Mammary microvascular endothelial cell (primary cell): ENCODE measurements around a stretch of chr13.

DNA sequence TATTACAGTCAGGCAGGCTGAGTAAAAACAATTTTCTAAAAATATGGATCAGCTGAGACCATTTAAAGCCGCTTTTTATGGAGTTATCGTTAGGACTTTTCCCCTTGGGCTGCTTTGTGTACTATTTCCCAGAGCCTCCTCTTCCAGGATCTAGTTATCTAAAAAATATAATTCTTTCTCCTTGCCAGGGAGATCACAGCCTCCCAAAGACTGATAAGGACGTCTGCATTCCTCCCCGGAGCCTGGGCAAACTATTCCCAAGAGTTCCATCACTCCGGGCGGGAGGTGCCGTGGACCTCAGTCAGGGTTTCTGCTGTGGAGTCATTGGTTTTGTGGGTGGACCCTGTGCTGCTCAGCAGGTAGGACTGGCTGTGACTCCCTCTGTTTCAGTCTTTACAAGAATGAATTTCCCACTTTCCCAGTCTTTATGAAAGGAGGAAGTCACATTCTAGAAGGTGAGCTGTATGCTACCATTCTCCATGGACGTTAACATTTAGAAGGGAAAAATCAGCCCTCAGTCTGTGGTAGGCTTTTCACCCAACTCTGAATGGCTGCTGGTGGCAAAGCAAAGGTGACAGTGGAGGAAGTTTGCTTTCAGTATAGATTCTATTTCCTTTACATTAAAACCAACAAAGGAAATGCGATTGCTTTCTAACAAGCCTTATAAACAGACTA is 207.5 kb downstream of the LHFPL6 start:
- RAMPAGE, long total RNA = no peak

DNA sequence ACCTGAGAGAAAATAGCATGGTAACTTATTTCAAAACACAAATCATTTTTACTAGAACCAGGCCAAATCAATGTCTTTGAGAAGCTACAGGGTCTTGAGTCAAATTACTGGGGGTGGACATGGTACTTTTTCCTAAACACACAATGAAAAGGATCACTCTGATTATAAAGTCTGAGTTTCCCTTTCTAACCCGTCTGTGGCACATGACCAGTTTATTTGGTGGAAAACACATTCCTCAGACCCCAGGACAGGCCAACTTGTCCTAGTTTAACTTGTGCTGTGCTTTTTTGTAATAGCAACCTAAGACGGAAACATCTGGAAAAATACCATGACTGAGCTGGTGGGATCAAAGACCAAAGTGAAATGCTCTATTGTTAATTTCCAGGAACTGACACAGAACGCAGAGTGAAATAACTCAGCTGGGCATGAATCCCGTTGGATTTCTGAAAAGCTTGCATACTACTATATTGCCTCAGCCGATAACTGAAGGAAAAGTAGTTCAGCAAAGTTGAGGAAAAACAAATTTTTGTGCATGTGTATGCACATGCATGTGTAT is 188.1 kb downstream of the LHFPL6 start:
- RAMPAGE, long total RNA = no peak

DNA sequence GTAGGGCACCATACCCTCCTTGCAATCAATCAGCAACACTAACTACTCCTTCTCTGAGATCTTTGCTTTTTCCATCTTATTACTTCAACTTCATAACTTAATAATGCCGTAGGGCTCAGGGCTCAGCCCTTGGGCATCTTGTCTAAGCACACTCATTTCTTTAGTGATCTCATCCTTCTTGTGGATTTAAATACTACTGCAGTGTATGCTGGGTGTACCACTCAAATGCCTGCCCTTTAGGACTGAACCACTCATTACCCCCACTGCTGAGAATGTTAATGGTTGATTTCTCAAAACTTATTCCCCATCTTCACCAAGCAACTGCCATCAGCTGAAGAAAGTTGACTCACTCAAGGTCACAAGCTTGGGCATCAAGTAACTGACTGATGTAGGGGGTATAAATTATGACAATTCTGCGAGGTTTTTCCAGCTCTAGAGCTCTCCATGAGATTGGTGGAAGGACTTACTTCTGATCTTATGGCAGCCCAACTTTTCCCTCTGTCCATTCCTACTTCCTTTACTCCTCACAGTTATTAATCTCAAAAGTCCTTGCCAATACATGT is 173.0 kb downstream of the LHFPL6 start:
- RAMPAGE, long total RNA = no peak

DNA sequence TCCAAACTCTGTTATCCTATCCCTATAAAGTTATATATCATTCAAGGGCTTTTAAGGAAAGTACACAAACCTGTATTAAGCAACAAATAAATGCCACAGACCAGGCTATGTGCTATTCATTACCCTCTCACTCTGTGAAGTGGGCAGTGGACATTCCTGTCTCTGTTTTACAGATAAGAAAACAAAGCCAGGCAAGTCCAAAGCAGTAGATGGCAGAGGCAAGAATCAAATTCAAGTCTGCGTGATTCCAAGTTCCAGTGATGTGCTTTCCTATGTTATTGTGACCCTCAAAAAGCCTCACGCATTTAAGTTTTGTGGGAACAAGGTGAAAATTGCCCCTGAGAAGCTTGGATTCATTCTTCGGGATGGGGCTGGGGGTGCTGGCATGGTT is 140.5 kb downstream of the LHFPL6 start:
- RAMPAGE, long total RNA = no peak

- RAMPAGE, long total RNA = no peak
Measured at GRCh38 chr13:39565524-39566000, 37.4 kb downstream of the LHFPL6 start.

DNA sequence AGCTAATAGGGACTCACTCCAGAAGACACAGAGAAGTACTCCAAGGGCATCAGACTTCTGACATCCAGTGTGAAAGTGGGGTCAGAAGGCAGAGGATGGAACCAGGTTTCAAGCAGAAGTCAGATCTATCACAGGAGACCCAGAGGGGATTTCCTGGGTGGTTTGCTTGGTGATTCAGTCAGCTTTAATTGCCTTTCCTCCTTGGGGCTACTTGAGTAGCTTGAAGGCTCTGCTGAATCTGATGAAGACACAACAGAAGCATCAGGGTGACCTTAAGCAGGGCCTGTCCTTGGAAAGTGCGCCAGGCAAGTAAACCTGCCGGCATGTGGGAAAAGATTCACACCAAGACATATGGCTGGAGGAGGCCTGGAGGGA is 300.6 kb downstream of the COG6 start:
- RAMPAGE, long total RNA = no peak

DNA sequence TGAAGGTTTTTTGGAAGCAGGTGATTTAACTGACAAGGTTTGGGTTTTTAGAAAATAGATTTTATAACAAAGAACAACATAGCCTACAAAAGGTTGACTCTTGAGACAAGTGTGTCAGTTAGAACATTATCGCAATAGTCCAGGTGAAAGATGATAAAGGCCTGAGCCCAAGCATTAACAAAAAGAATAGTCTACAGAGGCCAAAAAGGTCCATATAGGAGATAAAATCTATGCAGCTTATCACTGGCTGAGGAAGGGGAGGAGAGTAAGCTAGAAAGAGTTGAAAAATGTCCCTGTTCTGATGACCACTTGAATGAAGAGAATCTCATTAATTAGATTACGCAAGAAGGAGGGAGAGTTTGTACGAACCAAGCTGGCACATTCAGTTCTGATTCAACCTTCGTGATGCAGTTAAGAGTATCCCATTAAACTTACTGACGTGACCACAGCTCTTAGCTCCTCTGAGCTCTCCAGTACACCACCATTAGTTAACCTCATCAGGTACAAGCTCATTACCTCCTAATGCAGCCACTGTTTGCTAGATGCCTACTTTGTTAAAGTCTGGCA is 458.1 kb downstream of the COG6 start:
- RAMPAGE, long total RNA = no peak

DNA sequence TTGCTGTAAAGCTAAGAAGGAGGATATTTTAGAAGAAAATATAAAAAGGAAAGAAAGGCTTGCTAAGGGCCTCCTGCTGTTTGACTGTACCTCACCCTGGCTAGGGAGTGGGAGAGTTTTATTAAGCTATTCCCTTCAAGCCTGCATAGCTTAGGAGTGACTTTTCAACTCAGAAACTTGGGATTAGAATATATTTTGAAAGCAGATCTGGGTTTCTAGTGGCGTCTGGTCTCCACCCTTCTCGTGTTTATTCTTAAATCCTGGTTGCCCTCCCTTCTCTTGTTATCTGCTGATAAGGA is 460.0 kb downstream of the COG6 start:
- RAMPAGE, long total RNA = no peak

GRCh38 chr13:40313890-40314171 is 352.6 kb downstream of the FOXO1 start:
- RAMPAGE, long total RNA = no peak

GRCh38 chr13:40346719-40347087 is 319.7 kb downstream of the FOXO1 start:
- RAMPAGE, long total RNA = no peak

DNA sequence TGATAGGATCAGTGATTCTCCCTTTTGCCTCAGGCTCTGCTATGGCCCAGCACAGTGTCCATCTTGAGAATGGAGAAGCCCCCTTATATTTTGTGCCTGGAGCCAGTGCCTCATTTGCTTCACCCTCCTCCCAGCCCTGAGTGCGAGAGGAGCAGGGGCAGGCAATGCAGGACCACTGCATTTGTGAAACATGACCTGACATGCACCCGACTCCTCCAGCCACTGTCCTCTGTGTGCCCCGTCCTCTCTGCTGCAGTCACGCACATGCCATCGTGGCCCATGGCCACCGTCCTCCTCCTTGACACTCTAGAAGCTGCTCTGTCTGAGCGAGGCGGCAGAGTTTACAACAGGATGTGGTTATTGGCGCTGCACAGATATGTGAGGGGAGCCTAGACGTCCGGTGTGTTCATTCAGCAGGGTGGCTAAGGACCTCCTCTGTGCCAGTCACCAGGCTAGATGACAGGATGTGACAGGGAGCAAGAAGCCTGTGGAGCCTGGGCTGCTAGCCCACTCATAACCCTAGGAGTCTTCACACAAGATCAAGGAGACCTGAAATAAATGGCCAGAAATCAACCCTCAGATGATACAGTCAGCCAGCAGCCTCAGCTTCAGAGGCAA is 277.8 kb downstream of the FOXO1 start:
- RAMPAGE, long total RNA = no peak

DNA sequence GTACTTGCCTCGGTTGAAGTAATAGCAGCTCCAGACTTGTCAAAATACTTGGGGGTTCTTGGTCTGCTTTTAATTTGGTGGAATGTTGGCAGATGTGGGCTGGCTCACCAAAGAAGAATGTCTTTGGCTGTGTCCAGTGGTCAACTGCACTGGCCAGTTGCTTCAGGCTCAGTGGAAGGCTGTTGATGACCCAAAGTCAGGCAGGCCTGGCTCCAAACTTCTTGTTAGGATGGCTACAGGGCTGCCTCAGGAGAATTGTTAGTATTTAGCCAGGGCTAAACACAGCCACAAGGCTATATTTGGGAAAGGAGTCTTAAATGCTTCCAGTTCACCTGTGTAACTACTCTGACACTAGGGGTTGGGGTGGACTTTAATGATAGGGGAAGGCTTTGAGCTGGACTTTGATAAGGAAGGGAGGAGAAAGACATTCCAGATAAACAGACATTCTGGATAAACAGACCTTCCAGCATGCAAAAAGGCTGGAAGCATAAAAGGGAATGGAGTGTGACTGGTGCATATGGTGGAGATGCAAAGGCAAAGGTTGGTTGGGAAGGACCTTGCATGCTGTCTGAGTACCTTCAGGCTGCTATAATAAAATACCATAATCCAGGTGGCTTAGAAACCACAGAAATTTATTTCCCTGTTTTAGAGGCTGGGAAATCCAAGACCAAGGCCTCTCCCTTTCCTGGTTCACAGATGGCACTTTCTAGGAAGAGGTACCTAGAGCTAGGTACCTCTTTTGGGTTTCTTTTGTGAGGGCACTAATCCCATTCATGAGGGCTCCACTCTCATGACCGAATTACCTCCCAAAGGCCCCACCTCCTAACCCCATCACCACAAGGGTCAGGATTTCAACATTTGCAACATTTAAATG is 116.7 kb downstream of the FOXO1 start:
- RAMPAGE, long total RNA = no peak

DNA sequence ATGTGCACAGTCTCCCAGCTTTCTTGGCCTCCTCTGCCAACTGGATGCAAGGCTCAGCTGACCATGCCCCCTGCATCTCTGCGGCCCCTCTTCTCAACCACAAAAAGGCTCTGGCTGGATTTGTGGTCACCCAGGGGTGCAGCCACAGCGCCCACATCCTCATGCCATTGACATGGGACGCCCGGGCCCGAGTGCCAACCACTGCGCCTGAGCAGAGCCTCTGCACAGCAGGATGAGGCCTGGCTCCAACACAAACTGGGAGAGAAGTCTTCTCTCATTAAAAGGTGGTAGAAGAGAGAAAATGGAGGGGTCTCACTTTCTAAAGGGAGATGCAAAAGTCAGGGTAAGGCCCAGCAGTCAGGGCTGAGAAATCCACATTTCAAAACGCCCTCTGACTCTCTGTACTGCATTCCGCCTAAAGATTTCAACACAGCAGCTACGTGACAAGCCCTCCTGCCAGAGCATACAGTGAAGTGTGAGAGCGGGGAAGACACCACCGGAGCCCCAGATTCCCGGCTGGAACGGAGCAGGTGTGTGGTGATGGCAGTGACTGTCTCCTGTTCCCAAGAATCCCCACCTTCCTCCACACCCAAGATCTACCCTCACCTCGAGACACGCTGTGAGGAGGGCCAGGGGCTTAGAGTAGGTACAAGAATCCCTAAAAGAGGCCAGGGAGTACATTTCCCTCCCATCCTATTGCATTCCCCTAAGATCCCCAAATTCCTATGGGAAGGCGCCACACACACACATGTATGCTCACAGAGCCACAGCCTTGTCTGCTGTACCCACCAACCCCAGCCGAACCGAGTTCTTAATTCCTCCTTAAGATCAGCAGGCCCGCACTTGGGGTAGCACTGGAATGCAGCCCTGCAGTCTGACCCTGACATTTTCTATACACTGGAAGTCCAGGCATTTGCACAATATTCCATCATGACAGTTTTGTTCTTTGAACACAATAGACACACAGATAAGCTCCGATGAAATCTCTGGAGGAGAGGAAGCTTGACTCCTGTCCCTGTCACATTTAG is 103.1 kb downstream of the FOXO1 start:
- RAMPAGE, long total RNA = no peak

DNA sequence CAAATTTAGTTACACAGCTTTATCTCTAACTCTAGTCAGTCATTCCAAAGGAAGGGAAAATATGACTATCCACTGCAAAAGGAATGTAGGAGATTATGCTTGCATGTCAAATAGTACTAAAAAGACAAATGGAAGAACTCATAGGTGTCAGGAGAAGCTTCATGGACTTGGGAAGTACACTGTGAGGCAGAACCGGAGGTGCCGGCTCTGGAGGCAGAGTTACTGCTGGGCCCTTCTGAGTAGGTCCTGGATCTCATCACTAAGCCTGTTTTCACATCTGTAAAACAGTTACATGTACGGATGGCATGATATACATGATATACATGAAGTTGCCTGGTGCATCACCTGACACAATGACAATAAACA is 97.4 kb downstream of the FOXO1 start:
- RAMPAGE, long total RNA = no peak

DNA sequence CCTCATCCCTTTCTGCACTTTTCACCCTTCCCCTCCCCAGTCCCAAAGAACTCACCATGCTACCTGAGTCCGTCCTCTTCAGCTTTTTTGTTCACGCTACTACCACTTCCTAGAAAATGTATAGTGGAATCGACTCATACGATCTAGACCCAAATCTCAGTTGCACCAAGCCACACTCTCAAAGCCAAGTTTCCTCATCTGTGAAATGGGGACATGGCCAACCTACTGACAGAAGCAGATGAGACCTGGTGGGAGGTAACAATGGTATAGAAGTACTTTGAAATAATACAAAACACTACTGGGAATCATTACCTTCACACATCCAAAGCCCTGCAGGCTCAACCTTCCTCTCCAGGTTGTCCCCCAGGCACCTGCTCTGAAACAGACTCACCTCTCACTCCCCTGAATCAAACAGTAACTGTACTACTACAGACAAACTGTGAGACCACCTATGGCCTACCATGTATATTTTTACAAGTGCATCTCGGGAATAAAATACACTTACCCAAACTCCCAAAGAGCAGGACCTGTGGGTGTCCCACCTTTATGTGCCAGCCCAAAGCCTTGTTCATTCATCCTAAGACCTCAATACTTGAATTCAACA is 37.9 kb downstream of the FOXO1 start:
- RAMPAGE, long total RNA = no peak

DNA sequence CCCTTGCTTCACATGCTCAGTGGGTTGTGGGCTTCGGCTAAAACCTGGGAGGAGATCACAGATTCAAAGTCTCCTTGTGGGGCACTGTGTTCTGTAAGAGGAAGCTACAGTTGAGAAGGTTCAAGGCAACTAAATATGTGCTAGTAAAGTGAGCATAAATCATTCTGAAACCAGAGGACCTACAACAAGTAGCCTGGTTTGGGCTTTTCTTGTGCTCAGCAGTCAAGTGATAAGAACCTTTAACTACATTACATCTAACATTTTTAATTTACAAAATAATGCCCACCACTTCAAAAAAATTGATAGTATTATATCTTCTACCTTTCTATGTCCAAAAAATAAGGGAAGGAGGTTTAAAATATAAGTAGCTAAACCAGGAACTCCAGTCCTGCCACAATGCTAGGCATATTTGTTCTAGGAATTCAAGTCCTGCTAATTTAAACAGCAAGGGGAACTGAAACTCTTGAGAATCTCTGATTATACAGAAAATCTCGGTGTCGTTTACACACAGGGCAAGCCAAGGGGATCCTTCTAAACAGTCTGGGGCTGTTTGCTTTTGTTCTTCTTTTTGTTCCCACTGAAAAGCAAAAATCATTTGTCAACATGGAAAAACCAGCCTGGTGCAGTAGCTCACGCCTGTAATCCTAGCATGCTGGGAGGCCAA is 36.5 kb downstream of the FOXO1 start:
- RAMPAGE, long total RNA = no peak

- RAMPAGE, long total RNA = no peak
Measured at GRCh38 chr13:40776717-40777537, 5.9 kb upstream of the MRPS31 start.

- RAMPAGE, long total RNA = no peak
Measured at GRCh38 chr13:40869246-40869985, 80.0 kb downstream of the SLC25A15 start.

DNA sequence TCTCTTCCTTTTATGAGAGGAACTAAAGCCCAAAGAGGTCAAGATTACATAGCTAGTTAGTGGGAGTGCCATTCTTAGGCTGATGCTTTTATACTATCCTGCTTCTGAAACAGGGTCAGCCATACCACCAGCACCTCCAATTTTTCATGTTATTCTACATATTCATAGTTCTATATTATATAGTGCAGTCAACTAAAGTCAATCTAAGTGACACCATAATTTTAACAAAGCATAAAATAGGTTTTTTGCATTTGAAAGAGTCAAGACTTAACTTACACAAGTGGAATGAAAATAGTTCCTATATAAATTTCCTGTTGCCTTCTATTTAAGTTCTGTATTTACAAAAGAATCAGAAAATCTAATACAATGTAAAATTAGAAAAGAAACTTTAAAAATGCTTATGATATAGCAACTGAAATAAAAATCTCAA is 86.3 kb downstream of the ELF1 start:
- RAMPAGE, long total RNA = no peak

- RAMPAGE, long total RNA = no peak
Measured at GRCh38 chr13:41055002-41055637, 6.2 kb upstream of the WBP4 start.